Hair follicular keratinocyte (primary cell): ENCODE results near the genes NBEAL2 and CCDC71.

DNA sequence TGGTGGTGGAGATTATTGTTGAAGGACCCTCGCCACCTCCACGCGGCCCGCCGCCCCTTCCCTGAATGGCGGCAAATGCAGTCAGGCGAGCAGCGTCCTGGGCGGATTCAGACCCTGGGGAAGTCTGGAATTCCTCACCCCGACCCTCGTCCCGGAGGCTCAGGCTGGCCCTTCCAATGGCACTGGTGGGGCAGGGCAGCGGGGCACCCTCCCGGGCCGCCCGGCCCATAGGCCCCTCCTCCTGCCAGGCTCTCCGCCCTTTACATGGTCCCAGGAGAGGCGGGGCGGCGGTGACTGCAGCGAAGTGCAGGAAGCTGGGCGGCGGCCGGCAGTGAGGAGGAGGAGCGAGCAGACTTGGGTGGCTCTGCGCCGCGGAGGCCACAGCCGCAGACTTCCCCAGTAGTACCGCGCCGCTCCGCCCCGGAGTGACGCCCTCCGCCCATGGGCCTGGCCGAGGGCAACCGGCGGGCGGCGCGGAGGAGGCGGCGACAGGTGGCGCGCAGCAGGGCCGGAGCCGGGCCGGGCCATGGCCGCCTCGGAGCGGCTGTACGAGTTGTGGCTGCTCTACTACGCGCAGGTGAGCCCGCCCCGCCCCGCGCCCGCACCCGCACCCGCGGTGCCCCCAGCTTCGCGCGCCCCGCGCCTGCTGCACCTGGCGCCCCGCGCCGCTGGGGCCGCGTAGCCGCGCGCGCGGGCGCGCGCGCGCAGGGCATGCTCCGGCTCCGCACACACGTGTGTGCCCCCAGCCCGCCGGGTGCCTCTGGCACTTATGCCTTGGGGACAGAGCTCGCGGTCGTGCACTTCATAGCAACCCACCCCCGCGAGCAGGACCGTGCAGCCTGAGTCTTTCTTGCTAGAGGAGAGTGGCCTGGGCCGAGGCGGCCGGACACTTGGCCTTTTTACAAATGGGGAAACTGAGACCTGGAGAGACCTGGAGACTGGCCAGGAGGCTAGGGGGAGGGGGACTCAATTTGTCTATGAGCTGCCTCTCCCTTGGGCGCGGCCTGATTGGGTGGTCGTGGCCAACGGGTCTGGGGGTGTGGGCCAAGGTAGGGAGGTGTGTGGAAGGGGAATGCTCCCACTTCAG lies at the start of gene NBEAL2:
NBEAL2 (plus strand) TSS at position 331 of the 1,087 bp plus-strand sequence.
- RAMPAGE, long total RNA, result no peak

DNA sequence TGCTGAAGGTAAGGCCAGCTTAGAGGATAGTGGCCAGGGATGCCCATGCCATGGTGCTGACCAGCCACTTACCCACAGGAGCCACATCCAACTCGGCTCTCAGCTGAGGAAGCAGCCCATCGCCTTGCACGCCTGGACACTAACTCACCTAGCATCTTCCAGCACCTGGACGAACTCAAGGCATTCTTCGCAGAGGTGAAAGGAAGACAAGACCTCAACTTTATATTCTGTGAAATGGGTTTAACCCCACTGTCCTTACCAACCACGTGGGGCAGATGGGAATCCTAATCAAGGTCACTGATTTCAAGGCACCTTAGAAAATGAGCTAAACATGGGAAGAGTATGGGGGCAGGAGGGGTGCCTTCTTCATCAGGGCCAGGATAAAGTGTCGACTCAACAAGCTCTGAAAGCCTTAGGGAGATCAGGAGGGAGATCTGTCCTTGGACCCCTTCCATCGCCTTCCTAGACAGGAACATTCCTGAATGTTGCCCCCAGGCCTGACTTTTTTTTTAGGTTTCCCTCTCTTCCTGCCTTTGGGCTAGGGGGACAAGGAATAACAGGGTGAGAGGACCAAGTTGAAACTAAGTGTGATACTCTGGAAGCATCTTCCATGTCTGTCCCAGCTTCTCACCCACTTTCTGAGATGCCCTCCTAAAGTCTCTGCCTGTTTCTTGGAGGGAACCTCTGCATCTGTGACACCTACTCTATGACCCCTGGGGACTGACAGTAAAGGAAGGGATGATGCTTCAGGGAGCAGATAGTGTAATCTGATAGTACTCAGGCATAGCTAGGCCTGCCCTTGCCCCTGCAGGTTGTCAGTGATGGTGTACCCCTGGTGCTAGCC lies 27.0 kb downstream of the NBEAL2 start:
- RAMPAGE, long total RNA, result no peak

GRCh38 chr3:47123271-47123635 lies 40.7 kb downstream of the SETD2 start:
- RAMPAGE, long total RNA, result no peak

- RAMPAGE, long total RNA, result no peak
Observed at GRCh38 chr3:47165007-47165335, 1.1 kb upstream of the SETD2 start.

GRCh38 chr3:47777913-47778314 lies 3.8 kb downstream of the SMARCC1 start:
- RAMPAGE, long total RNA, result no peak

DNA sequence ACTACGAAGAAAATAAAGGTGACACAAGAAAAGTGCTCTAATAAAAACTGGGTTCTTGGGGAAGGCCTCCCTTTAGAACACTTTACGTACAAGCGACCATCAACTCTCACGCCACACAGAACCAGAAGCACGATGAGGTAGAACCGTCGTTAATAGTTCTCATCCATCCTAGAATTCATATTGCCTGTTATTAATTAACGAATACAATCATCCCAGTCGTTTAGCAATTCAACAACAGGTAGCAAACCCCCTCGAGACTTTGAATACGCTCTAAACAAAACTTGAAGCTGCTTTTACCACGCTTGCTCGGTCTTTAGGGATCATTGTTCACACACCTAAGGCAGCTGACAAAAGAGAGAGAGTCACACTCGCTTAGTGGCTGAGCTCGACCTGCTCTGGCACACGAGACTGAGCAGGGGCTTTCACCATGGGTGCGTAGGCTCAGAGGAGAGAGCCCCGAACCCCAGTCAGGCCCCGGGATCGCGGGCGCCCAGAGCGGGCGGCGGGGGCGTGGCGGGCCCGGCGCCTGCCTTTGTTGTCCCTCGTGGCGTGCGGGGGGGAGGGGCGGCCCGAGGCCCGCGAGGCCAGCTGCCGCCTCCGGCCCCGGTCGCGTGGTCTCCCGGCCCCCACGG lies 620 bp downstream of the SMARCC1 start:
- RAMPAGE, long total RNA, result no peak

- RAMPAGE, long total RNA, result no peak
Observed at GRCh38 chr3:48335269-48335636, 1.8 kb upstream of the SPINK8 start.

DNA sequence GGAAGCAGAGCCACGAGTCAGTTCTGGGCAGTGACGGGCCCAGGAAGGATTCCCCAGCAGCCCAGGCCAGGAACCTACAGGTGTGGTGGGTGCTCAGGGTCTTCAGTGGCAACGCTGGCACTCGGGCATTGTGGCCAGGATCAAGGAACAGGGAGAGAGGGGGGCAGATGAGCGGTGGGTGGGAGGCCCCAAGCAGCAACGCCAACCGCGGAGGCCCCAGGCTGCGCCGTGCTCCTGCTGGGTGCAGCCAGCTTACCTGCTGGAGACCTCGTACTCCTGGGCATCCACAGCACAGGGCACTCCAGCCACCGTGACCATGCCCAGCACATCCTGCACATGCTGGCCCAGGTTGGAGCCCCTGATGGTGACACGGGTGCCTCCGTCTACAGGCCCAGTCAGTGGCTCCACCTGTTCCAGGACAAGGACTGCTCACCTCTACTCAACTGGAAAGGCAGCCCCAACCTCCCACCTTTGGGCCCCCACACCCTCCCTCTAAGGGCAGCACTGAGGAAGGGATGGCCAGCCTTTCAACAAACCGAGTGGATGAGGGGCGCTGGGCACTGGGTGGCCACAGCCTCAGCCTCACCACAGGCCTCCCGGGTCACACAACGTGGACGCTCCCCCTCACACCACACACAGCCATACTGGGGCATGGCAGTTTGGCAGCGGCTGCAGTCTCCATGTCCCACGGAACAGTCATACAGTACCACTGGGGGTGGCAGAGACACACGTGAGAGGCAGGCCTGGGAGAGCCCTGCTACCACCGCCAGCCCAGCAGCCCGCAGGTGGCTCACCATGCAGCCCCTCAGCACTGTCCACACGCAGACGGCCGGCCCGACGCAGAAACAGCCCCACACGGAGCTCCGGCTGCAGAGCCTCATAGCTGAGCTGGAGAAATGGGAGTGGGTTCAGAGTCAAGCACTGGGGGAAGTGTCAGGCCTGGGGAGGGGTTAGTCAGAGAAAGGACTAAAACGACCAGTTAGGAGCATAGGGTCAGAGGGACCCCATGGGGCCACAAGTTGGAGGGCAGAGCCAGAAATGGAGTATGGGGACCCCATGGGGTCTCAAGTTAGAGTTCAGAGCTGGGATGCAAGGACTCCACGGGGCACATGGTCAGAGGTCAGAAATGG lies 11.9 kb downstream of the PLXNB1 start:
- RAMPAGE, long total RNA, result no peak

DNA sequence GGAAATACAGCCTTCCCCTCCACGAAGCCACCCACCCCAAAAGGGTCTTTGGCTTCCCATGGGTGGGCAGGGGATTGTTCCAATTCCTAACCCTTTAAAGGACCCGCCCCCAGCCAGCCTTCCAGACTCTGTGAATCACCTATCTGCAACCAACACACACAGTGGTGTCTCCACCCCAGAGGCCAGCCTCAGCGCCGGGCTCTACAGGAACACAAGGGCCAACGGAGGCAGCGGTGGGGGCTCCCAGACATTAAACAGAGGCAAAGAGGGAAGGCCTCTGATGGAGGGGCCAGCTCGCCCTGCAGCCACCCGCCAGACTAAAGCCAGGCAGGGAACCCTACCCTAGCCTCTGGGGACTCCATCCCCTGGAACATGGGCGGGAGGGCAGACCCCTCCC lies 596 bp downstream of the SHISA5 start:
- RAMPAGE, long total RNA, result no peak

- RAMPAGE, long total RNA, result no peak
Observed at GRCh38 chr3:48695148-48695910, 9.6 kb upstream of the NCKIPSD start.

DNA sequence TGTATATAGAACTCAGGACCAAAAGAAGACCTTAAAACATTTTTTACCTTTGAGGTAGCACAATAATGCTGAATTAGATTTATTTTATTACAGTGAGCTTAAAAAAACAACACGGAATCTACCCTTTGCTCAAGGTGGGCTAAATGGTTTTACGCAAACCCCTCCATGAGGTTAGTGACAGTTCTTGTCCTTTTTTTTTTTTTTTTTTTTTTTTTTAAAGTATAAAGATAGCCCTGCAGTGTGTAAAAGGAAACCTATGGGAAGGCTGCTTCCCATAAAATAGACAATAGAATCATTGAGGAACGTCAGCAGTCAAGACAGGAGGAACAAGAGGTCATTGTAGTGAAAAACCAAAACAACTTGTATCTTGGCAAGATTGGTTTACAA lies 29.8 kb upstream of the IP6K2 start:
- RAMPAGE, long total RNA, result no peak

GRCh38 chr3:48820633-48820884 lies 27.1 kb downstream of the PRKAR2A start:
- RAMPAGE, long total RNA, result no peak

- RAMPAGE, long total RNA, result no peak
Observed at GRCh38 chr3:48848068-48848817, 569 bp upstream of the PRKAR2A start.

DNA sequence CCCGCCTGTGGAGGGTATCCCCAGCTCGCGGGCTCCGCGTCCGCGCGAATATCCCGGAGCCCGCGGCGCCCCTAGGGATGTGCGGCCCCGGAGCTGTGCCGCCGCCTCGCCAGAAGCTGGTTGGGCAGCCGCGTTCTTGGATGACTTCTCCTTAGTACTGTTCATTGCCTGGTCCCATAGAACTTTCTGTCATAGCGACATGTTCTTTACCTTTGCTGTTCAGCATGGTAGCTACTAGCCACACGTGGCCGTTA lies 658 bp downstream of the ARIH2 start:
- RAMPAGE, long total RNA, result no peak

DNA sequence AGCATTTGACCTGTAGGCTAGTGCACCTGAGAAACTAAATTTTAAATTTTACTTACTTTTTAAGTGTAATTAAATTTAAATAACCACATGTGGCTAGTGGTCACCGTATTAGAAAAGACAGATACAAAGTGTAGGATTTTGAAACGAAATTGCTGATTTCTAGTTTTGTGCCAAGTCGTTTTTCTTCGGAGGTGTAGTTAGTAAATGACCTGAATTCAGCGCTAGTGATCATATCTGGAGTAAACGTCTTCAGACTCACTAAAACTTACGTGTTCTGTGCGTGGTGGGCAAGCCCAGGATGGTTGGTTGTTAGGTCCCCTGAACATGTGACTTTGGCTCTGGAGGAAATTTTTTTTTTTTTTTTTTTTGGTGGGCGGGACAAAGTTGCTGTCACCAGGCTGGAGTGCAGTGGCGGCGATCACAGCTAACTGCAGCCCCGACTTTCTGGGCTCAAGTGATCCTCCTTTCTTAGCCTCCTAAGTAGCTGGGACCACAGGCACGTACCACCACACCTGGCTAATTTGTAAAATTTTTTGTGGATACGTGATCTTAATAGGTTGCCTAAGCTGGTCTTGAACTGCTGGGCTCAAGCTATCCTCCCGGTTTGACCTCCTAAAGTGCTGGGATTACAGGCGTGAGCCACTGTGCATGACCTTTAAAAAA lies 1.1 kb downstream of the ARIH2 start:
- RAMPAGE, long total RNA, result no peak

DNA sequence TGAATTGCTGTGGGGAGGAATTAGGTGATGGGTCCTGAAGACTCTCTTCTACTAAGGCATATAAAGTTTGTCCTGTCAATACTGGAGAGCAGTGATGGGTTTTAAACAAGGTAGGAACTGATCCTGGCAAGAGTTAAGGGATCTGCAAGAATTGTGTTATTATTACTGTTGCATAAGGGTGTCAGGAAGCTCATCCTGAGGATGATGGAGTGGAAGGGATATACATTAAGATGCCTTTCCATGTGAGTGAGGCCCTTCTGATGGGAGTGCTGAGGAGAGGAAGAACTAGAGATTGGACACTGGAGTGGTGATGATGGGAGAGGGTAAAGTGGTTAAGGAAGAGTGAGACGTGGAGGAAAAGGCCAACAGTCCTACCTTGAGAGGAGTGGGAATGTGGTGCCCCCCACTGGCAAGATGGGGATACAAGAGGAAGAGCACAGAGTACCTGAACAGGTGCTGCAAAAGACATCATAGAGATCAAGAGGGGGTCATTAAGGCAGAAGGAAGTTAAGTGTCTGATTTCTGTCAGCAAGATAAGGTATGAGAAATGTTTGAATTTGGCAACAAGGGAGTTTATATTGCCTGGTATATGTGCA lies 33.8 kb downstream of the ARIH2 start:
- RAMPAGE, long total RNA, result no peak

- RAMPAGE, long total RNA, result no peak
Observed at GRCh38 chr3:49076020-49076559, 17.8 kb downstream of the QRICH1 start.

- RAMPAGE, long total RNA, result no peak
Observed at GRCh38 chr3:49122136-49122594, 1.5 kb upstream of the USP19 start.

- RAMPAGE, long total RNA, result no peak
Observed at GRCh38 chr3:49131209-49131538, 1.7 kb downstream of the LAMB2 start.

DNA sequence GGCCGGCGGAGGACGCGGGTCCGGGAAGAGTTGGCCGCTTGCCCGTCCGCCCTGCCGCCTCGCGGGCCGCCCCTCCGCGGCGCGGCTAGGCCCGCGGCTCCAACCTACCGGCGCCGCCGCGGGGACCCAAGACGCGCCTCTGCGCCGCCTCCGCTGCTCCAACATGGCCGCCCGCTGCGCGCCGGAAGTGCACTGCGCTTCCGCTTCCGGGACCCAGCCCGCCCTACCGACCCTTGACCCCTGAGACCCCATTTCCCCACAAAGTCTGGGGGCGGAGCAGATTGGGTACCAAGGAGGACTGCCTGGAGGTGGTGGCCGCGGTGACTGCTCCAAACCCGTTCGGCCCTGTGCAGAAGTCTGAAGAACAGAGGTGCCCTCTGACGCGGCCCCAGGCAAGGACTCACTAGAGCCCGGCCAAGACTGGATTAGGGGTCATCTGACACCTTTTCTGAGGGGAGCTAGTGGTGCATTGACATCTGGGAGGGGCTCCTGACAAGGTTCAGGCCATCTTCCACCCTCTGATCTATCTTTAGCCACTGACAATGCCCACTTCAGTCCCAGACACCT lies at the start of gene CCDC71:
CCDC71 (minus strand) TSS at position 173 of the 567 bp plus-strand sequence.
- RAMPAGE, long total RNA, result start-site peak on the minus strand centred at position 171 of the sequence, 32 bp wide, 56 and 24 reads in 2 replicates